SJSA1 (cell line): ENCODE measurements around a stretch of chr15.

- RAMPAGE, long total RNA = no peak
Measured at GRCh38 chr15:68801783-68802272, 18.9 kb downstream of the ANP32A start.

DNA sequence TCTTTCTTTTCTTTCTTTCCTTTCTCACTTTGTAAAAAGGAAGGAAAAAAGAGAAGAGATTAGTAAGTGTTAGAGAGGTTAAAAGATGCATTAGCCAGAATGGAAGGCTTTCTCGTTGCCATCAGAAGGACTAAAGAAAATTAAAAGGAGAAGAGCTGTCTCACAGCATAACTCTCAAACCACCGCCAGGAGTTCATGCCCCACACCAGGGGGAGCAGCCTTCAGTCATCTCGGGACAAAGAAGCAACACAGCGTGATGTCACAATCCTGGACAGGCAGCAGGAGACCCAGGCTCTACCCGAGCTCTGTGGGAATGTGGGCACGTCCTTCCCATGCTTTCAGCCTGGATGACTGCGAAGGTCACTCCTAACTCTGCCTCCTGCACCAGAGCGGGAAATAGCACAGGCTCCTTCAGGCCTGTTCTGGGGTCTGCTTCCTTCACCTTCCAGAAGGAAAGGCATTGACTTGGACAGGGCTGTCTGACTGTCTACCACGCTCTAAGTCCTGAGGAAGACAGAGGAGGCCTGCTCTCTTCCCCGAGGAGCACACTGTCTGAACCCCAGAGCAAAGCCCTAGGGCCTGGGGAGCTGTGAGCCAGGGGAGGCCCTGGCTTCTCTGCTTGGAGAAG lies 31.3 kb downstream of the NOX5 start:
- RAMPAGE, long total RNA = no peak

DNA sequence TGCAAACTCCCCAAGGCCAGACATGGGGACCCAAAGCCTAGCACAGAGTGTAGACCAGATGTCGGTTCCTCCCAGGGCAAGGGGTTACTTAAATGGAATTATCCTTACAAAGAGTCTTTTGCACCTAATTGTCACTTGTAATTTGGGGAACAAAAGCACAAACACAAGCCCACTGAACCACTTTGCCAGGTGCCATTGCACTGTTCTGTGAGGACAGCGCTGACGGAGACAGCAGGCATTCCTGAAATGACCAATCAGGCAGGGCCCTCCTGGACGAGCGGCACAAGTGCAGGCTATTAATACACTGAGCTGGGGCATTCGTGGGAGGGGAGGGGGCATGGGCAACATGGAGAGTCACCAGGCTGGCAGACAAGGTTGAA lies 45.4 kb downstream of the NOX5 start:
- RAMPAGE, long total RNA = no peak

DNA sequence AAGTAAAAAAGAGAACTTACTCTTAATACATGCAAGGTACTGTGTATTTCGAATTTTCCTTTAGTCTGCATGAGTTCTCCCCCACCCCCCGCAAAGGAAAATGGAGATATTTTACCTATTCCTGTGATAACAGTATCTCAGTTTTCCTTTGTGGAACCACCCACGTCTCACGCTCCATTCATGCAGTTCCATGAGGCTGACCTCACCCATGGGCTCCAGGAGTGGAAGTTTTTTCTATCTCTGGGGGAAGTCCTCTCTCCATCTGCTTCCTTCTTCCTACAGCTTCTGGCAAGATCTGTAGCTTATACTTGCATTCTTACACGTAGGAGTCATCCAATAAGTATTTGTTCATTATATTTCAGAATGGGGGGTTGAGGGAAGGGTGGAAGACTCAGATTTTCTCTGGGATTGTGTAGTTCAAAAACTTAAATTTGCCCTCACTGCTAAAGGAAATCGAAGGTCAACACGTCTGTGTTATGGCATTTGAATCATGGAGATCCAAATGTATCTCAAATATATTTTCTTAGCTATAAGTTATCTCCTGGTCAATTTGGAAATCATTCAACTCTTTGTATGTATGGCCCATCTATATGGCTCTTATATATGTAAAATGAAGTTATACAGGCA lies 5.7 kb upstream of the GLCE start:
- RAMPAGE, long total RNA = no peak

- RAMPAGE, long total RNA = no peak
Measured at GRCh38 chr15:69304028-69304721, 5.5 kb downstream of the PAQR5 start.

- RAMPAGE, long total RNA = no peak
Measured at GRCh38 chr15:69358351-69358947, 55.7 kb upstream of the KIF23 start.

DNA sequence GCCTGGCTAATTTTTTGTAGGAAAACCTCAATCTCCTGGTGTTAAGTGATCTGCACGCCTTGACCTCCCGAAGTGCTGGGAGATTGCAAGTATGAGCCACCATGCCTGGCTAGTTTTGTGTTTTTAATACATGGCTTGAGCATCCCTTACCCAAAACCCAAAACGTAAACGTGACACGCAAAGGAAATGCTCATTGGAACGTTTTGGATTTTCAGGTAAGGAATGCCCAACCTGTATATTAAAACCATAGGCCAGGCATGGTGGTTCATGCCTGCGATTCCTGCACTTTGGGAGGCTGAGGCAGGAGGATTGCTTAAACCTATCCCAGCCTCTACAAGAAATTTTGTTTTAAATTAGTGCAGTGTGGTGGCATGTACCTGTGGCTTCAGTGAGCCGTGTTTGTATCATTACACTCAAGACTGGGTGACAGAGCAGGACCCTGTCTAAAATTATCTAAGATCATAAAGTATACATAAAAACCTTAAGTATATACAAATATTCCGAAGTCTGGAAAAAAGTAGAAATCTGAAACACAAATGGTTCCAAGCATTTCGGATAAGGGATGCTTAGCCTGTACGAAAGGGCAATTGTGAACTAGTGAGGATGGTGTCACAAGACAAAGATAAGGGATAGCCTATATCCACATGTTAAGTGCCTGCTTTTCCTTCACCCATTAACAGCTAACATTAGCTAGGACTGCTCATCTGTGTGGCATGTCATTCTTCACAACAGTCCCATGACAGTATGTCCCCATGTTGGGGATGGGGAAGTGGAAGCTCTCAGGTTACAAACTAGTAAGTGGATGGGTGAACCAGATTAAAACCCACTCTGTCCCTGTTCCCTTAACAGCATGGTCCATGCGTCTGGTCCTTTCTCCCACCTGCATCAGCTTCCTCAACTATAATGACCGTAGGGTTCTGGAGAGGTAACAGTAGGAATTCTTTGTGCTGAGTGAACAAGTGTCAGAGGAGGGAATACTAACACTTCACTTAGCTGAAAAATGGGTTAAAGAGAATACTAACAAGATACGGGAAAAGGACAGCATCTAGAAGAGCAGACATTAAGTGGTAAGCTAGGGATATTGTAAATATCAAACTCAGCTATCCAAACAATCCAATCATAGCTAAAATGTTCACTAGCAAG lies 4.5 kb downstream of the RPLP1 start:
- RAMPAGE, long total RNA = no peak

DNA sequence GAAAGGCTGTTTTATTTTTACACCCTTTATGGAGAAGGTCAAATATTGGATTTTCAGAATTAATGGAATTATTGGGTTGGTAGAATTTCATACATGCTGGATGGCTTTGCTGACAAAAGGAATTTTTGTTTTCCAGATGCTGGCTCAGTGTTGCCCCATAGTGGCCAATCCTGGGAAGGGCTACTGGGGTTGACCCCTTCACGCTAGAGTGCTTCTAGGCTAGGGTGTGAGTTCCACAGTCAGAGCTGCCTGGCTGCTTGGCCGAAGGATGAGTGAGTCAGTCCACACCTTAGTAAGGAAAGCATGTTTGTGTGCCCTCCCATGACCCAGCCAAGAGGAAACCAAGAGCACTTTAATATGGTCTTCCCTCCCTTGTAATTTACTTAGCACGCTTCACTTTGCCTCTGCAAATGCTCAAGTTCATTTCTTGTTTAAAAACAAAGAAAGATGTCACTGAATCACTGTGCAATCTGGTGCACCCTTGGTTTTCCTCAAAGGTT lies 13.4 kb downstream of the RPLP1 start:
- RAMPAGE, long total RNA = no peak

- RAMPAGE, long total RNA = no peak
Measured at GRCh38 chr15:69468151-69469354, 15.9 kb downstream of the RPLP1 start.

DNA sequence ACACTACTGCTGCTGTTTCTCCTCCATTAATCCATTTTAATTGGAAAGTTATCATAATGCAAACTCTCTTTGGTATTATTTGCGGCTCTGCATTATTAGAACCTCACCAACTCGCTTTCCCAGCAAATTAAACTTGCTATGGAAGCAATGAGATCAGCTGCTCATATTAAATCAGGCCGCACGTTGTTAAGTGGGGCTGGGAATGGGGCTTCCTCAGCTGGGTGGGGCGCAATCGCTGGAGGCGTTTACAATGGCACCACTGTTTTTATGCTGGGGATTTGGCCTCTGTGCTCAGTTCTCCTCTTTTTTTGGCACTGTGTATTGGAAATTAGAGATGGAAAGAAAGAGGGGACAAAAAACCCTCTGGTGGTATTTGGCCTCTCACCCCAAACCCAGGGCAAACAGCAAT lies 72.2 kb downstream of the RPLP1 start:
- RAMPAGE, long total RNA = no peak

DNA sequence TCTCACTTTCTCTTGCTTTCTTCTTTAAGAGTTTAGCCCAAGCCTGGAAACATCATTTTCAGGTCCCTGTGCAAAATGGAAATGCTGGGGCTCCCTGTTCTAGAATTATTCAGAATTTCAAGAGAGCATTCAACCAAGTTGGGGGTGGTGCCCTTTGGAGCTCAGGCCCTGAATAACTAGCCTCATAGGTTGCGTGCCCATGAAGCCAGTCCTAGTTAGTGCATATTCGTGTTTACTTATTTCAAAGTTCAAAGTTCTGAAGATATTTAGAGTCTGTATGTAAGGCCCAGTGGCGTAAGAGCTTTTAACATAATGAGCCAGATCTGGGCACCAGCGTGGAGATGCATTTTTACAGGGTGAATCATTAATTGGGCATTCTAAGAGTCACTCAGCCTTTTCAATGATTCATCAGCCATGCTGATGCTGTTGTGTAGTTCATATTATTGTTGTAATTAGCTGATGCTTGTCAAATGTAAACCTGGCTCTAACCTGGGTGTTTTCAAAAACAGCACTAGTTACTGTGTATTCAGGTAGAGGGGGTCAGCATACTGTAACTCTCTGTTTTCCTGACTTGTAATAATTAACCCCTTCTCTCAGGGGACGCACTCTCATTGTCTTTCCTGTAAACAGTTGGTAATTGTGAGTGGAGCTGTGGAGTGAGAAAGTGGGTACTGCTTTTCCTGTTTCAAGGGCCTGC lies 104.8 kb downstream of the RPLP1 start:
- RAMPAGE, long total RNA = no peak

DNA sequence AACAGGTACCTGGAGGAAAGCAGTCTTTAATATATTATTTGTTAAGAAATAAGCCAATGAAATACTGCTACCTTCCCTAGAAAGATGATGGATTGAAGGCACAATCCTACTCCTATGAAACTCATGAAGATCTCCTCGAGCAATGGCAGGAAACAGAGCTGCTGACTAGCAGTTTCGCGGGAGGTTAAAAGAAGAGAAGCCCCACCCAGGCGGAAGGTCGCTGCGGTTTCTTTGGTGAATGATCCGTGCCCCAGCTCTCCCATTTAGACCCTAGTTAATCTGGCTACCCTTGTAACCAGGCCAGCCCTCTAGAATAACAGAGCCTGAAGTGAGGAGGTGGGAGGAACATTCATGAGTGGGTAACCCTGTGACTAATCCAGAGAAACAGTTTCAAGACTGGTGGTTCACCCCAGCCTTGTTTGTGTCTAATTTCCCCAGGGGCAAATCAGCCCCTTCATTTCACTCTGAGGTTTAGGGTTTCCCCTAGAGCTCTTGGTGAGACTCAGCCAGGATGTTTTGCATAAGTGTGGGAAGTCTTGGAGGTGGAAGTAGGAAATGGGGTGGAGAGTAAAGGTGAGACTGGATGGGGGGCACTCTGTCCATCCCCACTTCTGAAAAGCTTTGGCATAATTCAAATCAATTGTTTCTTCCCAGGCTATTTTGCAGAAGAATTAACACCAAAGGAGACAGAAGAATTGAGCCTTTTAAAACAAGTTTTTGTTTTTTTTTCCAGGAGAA lies 303.0 kb downstream of the RPLP1 start:
- RAMPAGE, long total RNA = no peak

GRCh38 chr15:70014824-70015545 lies 82.7 kb downstream of the TLE3 start:
- RAMPAGE, long total RNA = no peak

GRCh38 chr15:70058355-70059147 lies 39.2 kb downstream of the TLE3 start:
- RAMPAGE, long total RNA = no peak

DNA sequence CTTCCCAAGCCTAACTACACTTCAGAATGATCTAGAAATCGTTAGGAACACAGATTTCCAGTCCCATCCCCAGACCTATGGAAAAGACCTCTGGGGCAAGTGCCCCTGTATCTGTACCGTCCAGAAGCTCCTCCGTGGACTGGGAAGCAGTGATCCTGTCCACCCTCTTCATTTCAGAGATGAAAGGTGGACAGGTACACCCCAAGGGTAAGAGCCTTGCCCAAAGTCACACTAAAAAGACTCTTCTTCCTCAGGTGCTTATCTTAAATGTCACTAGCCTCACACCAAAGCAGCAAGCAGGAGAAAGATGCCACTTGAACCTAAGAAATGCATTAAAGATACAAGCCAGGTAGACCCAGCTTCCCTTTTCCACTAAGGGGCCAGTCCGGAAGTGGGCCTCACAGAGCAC lies 24.2 kb downstream of the TLE3 start:
- RAMPAGE, long total RNA = no peak

GRCh38 chr15:70091634-70092446 lies 5.9 kb downstream of the TLE3 start:
- RAMPAGE, long total RNA = no peak

DNA sequence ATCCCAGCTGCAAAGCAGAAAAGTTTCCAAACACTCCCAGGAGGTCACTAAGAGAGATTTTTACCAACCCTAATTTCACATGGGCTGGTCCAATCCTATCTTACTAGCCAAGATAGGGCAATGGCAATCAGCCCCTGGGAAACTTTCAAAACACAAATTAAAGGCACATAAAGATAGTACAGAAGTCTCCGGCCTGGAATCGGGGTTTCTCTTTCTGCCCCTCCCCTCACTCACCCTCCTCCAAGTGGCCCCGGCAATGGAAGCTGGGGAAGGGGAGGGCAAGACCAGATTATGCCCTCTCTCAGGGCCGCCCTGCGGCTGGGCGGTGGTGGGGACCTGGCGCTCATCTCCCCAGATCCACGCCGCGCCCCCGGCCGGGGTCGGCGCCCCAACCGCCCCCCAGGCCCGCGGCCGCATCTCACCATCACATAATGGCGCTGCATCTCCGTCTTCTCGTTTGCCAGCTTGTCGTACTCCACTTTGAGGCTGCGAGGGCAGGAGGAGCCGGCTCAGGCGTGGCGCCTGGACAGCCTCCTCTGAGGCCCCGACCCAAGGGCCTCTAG lies 2.5 kb downstream of the TLE3 start:
- RAMPAGE, long total RNA = no peak

GRCh38 chr15:70121578-70122158 lies 24.0 kb upstream of the TLE3 start:
- RAMPAGE, long total RNA = no peak

- RAMPAGE, long total RNA = no peak
Measured at GRCh38 chr15:70267844-70268329, 170.2 kb upstream of the TLE3 start.

GRCh38 chr15:70340270-70340658 lies 242.5 kb upstream of the TLE3 start:
- RAMPAGE, long total RNA = no peak